Tibial nerve (tissue), 3 donors: ENCODE measurements around the genes ANKRD65, TMEM240, NADK and CALML6.

- PRO-cap, result no peak
- RAMPAGE, long total RNA, 3 experiments, result no peak in any of the 3 experiments
These were observed 2.8 kb downstream of the AURKAIP1 start for GRCh38 chr1:1371977-1372762.

- PRO-cap, result no peak
- RAMPAGE, long total RNA, 3 experiments, result start-site peak on the minus strand in 1 of 3 experiments, at chr1:1421237-1421330 at its widest, 7 reads per replicate
These were observed at the start of gene ANKRD65 for GRCh38 chr1:1420993-1422028. Gene ANKRD65 (minus strand): TSS chr1:1421276.

DNA sequence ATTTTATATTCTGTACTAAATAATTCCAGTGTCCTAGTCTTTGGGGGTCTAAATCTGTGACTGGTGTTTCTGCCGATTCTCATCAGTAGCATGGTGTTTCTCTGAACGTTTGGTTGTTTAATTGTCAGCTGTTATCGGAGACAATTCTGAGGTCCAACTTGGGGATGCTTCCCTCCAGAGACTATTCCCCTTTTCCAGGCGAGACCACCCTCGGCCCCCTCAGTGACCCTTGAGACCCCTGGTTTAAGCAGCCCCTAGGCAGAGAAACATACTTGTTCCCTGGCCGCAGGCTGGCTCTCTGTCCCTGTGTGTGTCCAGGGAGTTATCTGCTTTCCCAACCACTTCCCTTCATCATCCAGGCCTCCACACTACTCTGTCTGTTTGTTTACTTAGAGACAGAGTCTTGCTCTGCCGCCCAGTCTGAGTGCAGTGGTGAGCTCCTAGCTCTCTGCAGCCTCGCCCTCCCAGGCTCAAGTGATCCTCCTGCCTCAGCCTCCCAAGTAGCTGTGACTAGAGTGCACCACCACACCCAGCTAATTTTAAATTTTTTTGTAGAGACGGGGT, 3.9 kb downstream of the TMEM88B start:
- PRO-cap, result no peak
- RAMPAGE, long total RNA, 3 experiments, result start-site peak on the plus strand in 1 of 3 experiments, centred at position 416 of the sequence, 10 reads per replicate

- PRO-cap, result no peak
- RAMPAGE, long total RNA, 3 experiments, result no peak in any of the 3 experiments
These were observed 6.7 kb downstream of the VWA1 start for GRCh38 chr1:1442017-1442677.

DNA sequence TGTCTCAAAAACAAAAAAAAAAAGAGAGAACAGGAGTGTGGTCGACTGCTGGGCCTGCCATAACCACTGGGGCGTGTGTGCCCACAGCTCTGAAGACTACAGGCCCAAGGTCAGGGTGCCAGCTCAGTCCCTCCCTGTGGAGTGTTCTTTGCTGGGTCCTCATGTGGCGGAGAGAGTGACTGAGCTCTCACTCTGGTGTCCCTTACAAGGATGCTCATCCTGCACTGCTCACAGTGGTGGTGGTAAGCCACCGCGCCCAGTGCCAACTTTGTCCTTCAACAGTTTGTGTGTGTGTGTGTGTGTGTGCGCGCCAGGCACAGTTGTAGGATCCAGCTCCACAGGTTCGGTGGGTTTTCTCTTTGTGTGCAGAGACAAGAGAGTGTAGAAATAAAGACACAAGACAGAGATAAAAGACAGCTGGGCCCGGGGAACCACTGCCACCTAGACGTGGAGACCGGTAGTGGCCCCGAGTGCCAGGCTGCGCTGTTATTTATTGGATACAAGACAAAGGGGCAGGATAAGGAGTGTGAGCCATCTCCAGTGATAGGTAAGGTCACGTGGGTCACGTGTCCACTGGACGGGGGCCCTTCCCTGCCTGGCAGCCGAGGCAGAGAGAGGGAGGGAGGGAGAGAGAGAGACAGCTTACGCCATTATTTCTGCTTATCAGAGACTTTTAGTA, 7.2 kb upstream of the ATAD3A start:
- PRO-cap, result unidirectional peak, plus-strand start at position 614 of the sequence
- RAMPAGE, long total RNA, 3 experiments, result no peak in any of the 3 experiments

DNA sequence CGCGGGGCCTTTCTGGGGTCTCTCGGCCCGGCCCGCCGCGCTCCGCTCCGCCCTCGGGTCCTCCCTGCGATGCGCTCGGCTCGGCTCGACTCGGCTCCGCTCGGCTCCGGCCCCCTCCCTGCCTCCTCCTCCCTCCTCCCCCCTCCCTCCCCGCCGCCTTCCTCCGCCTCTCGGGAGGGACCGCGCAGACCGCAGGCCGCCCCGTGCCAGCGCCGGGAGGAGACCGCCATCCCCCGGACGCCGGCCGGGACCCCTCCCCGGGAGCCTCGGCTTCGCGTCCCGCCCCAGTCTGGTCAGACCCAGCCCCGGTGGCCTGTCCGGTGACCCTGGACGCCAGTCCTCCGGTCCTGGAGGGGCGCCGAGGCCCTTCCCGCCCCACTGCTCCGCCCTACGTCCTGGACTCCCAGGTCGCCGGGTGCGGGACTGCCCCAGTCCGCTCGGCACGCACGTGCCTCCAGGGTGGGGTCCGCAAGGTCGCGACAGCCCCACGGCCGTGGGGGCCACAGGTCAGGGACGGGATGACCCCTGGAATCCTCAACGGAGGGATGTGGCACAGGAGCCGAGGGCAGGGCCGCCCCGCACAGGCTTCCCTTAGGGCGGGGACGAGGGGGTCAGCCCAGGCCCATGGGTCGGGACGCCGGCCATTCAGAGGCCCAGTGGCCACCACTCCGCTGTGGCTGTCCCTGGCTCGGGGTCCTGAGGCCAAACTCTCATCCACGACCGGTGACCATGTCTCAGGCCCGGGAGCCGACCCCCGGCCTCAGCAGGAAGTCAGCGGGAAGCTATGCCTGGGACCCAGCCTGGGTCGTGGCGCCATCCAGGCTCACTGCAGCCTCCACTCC, at the start of gene TMEM240:
TMEM240 (minus strand) TSS at position 92 of the 842 bp plus-strand sequence.
- PRO-cap, result bidirectional peak, plus-strand start at position 187 of the sequence, minus-strand start at position 66 of the sequence
- RAMPAGE, long total RNA, 3 experiments, result no peak in any of the 3 experiments

DNA sequence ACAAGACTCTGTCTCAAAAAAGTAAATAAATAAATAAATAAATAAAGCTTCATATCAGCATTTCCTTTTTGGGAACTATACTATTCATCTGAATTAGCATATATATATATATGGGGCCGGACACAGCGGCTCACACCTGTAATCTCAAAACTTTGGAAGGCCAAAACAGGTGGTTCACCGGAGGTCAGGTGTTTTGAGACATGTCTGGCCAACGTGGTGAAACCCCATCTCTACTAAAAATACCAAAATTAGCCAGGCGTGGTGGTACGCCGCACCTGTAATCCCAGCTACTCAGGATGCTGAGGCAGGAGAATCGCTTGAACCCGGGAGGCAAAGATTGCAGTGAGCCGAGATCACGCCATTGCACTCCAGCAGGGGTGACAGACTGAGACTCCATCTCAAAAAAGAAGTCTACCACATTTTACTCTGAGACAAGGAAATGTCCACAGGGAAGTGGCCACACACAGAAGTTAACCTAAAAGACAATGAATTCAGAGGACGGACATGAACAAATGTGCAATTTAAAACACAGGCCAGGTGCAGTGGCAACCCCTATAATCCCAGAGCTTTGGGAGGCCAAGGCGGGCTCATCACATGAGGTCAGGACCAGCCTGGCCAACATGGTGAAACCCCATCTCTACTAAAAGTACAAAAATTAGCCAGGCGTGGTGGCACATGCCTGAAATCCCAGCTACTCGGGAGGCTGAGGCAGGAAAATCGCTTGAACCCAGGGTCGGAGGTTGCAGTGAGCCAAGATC, 17.1 kb downstream of the SSU72 start:
- PRO-cap, result no peak
- RAMPAGE, long total RNA, 3 experiments, result no peak in any of the 3 experiments

GRCh38 chr1:1569186-1570013, 5.3 kb downstream of the SSU72 start:
- PRO-cap, result no peak
- RAMPAGE, long total RNA, 3 experiments, result no peak in any of the 3 experiments

DNA sequence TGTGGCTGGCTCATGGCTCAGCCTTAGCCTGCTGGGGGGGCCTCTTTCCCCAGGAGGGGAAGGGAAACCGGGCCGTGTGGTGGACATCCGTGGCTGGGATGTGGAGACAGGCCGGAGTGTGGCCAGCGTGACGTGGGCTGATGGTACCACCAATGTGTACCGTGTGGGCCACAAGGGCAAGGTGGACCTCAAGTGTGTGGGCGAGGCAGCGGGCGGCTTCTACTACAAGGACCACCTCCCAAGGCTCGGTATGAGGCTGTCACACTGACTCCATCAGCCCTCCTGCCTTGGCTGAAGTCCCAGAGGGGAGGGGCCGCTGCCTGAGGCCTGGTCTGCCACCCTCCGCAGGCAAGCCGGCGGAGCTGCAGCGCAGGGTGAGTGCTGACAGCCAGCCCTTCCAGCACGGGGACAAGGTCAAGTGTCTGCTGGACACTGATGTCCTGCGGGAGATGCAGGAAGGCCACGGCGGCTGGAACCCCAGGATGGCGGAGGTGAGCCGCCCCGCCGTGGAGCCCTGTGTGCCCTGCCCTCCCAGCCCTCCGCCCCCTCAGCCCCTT, 7.0 kb upstream of the MMP23B start:
- PRO-cap, result no peak
- RAMPAGE, long total RNA, 3 experiments, result no peak in any of the 3 experiments

- PRO-cap, result no peak
- RAMPAGE, long total RNA, 3 experiments, result no peak in any of the 3 experiments
These were observed 2.6 kb upstream of the MMP23B start for GRCh38 chr1:1629367-1629875.

DNA sequence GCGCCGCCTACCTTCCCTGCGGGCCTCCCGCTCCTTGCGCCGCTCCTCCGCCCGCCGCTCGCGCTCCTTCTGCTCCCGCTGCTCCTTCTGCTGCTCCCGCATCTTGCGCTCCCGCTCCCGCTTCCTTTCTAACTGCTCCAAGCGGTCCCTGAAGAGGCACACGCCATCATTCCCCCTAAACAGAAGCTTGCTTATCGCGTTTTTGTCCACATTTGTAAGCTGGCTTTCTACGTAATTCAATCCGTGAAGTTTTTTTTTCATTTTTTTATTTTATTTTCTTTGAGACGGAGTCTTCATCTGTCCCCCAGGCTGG, 11.9 kb downstream of the CDK11A start:
- PRO-cap, result no peak
- RAMPAGE, long total RNA, 3 experiments, result no peak in any of the 3 experiments

DNA sequence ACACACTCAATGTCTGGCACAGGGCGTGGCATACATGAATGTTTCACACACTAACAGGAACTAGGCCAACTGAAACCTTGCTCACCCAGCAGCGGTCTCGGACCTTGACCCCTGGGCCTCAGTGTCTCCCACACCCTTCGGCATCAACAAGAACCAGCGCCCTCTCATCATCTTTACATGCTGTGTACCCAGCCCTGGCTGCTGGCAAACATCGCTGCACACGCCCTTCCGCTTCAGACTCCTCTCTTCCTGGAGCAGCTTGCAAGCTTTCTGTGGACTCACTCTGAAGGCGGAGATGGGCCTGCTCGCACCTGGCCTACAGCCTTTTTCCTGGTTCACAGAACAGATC, 8.7 kb downstream of the CDK11A start:
- PRO-cap, result no peak
- RAMPAGE, long total RNA, 3 experiments, result no peak in any of the 3 experiments

DNA sequence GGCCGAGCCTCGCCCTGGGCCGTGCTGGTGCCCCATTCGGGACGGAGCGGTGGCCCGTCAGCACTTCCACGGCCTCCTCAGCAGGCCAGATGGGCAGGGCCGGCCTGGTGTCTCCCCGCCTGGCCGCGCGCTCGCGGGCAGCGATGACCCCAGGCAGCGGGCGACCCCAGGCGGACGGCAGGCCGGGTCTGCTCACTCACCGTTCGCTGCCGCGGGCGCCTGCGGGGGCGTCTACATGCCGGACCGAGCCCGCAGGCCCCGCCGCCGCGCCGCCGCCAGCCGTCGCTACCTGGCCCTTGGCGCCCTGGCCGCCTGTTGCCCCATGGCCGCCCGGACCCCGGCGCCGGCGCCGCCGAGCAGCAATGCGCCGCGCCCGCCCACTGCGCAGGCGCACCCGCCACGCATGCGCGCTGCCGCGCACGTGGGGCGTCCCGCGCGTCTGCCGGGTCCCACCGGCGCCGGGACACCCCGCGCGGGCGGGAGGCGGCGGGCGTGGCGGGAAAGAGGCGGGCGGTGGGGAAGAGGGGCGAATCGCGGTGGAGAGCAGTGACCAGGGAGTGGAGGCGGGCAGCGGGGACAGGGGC, at the start of gene NADK:
NADK (minus strand) TSS at position 382 of the 584 bp plus-strand sequence.
- PRO-cap, result unidirectional peak, minus-strand start at position 354 of the sequence; unidirectional peak, minus-strand start at position 382 of the sequence
- RAMPAGE, long total RNA, 3 experiments, result no peak in any of the 3 experiments

GRCh38 chr1:1786503-1787702, 8.6 kb upstream of the NADK start:
- PRO-cap, result no peak
- RAMPAGE, long total RNA, 3 experiments, result no peak in any of the 3 experiments

DNA sequence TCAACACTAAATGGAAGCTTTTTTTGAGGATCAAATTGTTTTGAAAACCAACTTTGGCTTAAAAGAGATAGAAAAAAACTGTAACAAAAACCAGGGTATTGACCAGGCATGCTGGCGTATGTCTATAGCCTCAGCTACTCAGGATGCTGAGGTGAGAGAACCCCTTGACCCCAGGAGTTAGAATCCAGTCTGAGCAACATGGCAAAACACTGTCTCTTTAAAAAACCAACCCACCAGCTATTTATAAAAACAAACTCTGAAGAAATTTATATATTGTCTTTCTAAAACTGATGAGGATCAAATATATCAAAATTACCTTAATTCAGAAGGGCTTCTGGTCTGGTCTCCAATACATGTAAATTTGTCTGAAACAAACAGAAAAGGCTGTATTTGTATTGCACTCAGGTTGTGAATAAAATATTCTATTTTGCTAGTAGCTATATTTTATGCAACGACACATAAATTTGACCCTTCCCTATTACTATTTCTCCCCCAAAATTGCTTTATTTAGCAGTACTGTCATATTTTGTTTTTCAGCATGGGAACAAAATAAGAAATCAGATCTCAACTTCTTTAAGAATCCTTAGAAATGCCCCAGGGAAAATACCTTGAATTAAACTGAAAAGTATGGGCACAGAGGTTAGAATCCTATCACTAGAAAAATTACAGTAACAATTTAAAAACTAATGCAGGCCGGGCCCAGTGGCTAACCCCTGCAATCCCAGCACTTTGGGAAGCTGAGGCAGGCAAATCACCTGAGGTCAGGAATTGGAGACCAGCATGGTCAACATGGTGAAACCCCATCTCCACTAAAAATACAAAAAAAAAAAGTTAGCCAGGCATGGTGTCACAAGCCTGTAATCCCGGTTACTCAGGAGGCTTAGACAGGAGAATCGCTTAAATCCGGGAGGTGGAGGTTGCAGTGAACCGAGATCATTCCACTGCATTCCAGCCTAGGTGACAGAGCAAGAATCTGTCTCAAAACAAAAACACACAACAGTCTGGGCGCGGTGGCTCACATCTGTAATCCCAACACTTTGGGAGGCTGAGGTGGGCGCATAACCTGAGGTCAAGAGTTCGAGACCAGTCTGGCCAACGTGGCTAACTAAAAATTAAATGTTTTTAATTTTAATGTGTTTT, 51.6 kb downstream of the GNB1 start:
- PRO-cap, result no peak
- RAMPAGE, long total RNA, 3 experiments, result start-site peak on the minus strand in 1 of 3 experiments, centred at position 353 of the sequence, 19 reads per replicate

DNA sequence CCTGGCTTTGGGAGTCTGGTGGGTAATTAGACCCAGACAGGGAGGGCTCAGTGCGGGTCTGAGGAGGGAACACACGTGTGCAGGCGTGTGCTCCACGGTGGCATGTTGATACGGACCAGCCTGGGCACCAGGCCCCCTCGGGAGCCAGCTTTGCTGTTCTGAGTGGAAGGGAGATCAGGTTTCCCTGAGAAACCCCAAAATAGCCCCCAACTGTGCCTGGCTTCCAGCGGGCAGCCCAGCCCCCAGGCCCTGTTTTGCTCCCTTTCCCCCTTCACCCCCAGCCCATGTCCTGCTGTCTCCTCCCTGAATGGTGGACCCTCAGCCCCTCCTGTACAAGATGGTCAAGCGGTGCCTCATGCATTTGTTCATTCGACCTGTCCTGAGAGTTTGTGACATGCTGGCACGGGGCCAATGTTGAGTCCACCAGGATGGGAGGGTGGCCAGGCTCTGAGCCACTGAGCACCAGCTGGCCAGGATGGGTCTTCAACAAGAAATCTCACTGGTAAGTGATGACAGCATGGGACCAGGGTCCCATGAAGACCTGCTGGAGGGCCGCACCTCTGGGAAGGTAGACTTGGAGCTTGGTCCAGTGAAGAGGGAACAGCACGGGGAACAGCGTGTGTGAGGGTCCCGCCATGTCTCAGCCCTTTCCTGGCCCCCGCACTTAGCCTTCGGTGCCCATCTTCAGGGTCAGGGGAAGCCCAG, at the start of gene CALML6:
CALML6 (plus strand) TSS at position 455 of the 705 bp plus-strand sequence.
- PRO-cap, result no peak
- RAMPAGE, long total RNA, 3 experiments, result no peak in any of the 3 experiments

- PRO-cap, result no peak
- RAMPAGE, long total RNA, 3 experiments, result no peak in any of the 3 experiments
These were observed 56.5 kb downstream of the FAAP20 start for GRCh38 chr1:2138052-2138517.

GRCh38 chr1:2154799-2155642, 39.6 kb downstream of the FAAP20 start:
- PRO-cap, result no peak
- RAMPAGE, long total RNA, 3 experiments, result no peak in any of the 3 experiments

DNA sequence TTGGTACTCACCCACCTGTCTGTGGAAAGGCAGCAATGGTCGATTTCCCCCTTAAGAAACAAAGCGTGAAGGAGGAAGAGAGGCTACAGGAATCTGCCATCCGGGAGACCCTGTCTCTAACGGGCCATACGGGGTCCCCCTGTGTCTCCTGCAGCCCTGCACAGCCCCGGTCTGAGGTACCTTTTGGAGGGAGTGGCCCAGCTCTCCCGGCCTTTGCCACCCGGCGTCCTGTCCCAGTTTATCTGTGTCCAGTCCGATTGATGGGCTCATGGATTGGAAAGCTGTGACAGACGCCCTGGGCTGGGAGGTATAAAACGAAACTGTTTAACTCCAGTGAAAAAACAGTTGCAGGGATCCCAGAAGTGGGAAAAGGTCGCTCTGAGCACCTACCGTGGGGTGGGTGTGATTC, 11.6 kb upstream of the FAAP20 start:
- PRO-cap, result no peak
- RAMPAGE, long total RNA, 3 experiments, result no peak in any of the 3 experiments

- PRO-cap, result no peak
- RAMPAGE, long total RNA, 3 experiments, result no peak in any of the 3 experiments
These were observed 12.3 kb upstream of the FAAP20 start for GRCh38 chr1:2206644-2207462.